Fibroblast of villous mesenchyme (primary cell): ENCODE measurements around a stretch of chr14.

GRCh38 chr14:94277132-94277751 lies 15.8 kb downstream of the SERPINA10 start:
- CAGE, long polyA plus RNA = no peak

GRCh38 chr14:94294098-94294722 lies 1.1 kb upstream of the SERPINA10 start:
- CAGE, long polyA plus RNA = no peak

DNA sequence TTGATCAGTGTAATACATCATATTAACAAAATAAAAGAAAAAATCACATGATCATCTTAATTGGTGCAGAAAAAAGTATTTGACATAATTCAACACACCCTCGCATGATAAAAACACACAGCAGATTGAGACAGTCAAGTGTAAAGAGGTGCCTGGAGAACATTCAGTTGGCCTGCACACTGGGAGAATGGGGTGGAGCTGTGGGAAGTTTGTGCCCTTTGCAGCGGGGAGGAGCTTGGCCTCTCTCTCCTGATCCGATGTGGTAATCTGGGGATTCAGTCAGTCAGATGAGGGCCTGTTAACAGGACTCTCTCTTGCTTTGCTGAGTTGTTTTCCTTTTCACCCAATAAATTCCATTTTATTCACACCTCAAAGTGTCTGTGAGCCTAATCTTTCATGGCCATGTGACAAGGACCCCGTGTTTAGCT lies 5.9 kb downstream of the SERPINA6 start:
- CAGE, long polyA plus RNA = no peak

- CAGE, long polyA plus RNA = no peak
These were observed 10.0 kb downstream of the SERPINA1 start for GRCh38 chr14:94378110-94379087.

DNA sequence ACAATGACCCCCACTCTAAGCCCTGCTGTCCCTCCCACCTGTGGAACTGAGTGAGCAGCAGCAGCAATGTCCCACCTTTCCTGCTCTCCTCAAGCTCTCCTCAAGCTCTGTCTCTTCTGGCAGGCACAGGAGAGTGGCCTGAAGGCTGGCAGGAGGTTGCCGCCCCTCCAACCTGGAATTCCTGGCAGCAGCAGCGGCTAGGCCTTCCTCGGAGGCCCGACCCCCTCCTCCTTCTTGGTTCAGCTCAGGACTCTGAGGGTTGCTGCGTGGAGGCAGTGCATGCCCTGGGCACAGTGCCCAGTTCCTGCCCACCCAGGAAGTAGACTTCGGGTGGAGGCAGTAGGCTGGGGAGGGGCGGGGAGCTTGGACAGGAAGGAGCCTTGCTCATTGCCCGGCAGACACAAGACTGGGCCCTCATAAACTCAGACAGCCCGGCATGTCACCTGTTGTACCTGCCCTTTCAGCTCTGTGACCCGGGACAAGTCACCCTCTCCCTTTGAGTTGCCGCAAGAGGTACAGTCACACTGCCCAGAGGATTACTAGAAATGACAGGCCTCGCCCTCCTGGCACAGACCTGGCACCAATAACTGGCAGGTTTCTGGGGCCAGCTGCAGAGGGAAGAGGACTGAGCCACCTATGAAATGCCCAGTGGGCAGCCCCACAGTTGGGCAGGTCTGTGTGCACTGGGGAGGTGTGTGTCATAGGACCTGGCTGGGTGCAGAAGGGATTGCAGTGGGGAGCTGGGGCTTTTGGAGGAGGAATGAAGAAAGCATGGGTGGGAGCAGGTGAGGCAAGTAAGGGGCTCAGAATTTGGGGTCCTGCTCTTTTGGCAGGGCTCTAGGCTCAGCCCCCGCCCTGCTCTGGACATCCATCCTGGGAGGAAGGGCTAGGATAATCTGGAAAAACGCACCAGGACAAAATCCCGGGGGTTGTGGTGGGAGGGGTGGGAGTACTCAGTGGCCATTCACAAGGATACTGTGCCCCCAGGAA lies 2.3 kb upstream of the SERPINA1 start:
- CAGE, long polyA plus RNA = no peak

DNA sequence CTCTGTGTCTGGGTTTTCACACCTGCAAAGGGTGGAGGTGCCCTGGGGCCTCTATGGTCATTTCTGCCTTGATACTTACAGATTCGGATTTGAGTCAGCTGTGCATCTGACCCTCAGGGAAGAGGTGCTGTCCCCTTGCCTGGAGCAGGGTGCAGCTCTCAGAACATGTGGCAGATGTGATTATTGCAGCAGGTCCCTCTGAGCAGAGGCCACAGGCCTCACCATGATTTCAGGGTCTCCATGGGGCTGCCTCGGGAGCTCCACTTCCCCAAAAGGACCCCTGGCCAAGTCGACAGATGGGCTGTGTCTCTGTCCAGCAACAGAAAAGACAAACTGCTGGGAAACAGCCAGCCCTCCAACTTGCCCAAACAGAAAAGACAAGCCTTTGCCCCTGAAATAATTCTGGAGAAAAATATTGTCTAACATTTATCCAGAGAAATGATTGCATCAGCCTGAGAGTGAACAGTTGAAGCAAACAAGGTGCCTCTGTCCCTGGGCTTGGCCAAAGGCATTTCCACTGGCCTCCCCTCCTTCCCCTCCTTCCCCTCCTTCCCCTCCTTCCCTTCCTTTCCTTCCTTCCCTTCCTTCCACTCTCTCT lies 543 bp downstream of the SERPINA3 start:
- CAGE, long polyA plus RNA = no peak

- CAGE, long polyA plus RNA = no peak
These were observed 682 bp downstream of the GSC start for GRCh38 chr14:94768860-94770001.

GRCh38 chr14:95147531-95148123 lies 9.7 kb downstream of the DICER1 start:
- CAGE, long polyA plus RNA = no peak

DNA sequence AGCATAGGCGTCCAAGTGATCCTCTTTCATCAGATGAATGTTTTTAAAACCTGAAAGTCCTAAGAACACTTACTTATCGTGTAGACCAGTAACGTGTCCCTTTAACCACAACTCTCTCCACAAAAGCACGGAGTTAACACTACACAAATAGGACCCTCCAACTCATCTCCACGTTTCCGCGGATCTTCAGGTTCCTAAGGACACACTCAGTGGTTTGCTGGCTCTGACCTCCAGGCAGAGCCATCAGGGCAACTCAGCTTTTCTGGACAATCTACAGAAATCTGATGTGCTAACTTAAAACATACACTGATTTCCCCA lies 1.1 kb downstream of the DICER1 start:
- CAGE, long polyA plus RNA = no peak

DNA sequence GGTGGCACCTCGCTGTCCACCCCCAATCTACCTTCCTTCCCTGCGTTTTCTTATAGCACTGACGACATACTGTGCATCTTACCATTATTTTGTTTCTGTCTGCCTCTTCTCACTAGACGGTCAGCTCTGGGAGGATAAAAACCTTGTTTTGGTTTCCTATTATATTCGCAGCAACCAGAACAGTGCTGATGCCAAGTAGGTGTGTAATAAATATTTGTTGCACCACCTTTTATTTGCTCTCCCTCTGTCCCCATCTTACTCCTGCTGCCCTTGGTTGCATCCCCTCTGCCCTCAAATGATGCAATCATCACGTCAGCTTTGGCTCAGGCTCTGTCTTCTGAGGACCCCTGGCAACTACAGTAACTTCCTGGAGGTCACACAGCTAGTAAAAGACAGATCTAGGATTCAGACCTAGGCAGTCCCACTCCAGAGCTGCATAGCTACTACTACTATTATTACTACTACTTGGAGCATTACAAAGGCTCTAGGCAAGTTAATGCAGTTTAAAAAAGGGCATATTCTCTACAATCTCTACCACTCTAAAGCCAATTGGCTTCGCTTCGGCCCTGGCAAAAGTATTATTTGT lies 24.0 kb upstream of the DICER1 start:
- CAGE, long polyA plus RNA = no peak

- CAGE, long polyA plus RNA = no peak
These were observed 26.4 kb upstream of the DICER1 start for GRCh38 chr14:95183712-95184136.

DNA sequence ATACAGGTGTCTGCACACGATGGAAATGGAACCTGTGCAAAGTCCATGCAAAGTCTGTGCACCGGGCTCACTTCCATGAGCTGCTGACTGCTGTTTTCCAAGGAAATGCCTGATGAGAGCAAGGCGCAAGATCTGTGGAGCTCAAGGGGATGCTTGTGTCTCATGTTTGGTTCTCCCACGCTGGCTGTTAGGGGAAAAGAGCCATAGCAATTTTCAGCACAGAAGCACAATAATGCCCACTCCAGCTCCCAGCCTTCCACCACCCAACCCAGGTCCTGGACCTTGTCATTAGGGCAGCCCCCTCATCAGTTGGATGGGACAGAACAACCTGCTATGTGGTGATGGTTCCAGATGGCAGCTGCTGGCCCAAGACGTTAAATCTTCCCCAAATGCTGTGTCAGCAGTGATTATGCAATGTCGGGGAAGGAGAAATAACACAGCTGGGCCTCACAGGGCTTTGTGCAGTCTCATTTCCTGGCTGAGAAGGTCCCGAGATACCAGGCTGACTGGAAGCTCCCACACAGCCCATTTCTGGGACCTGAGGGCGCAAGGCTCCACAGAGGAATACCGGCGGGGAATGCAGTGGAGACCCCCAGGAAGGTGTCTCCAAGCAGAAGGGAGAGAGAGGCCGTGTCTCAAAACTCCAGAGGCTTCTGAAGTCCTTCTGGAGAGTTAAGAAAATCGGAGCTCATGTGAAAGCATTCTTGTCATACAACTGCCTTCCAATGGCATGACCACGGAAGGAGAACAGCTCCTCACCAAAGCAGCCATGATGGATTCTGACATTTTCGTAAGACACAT lies 28.0 kb upstream of the DICER1 start:
- CAGE, long polyA plus RNA = no peak

DNA sequence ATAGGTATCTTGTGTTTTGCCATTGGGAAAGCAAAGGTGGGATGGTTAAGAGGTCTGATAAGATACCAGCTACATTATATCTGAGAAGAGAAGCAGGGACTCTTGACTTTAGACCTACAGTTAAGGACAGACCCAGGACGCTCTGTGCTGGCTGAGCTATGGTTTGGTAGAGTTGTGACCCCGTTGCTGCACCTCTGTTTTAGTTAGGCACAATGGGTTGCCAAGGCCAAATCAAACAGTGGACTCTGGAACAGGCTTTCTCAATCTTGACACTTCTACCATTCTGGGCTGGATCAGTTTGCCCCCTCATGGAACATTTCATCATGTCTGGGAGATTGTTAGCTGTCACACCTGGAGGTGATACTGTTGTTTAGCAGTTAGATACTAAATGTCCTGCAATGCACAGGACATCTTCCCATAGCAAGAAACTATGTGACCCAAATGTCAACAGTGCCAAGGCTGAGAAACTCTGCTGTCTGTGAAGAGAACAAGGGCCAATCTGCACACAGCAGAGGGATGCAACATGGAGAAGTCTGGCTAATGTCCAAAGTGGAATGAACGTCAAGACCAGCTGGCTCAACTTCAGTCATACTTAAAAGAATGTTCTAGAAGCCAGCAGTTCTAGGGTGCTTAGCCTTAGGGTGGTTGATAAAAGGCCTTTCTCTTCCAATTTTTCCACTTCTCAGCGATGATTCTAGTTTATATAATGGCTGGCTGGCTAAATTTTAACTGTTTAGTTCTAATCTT lies 65.6 kb upstream of the DICER1 start:
- CAGE, long polyA plus RNA = no peak

DNA sequence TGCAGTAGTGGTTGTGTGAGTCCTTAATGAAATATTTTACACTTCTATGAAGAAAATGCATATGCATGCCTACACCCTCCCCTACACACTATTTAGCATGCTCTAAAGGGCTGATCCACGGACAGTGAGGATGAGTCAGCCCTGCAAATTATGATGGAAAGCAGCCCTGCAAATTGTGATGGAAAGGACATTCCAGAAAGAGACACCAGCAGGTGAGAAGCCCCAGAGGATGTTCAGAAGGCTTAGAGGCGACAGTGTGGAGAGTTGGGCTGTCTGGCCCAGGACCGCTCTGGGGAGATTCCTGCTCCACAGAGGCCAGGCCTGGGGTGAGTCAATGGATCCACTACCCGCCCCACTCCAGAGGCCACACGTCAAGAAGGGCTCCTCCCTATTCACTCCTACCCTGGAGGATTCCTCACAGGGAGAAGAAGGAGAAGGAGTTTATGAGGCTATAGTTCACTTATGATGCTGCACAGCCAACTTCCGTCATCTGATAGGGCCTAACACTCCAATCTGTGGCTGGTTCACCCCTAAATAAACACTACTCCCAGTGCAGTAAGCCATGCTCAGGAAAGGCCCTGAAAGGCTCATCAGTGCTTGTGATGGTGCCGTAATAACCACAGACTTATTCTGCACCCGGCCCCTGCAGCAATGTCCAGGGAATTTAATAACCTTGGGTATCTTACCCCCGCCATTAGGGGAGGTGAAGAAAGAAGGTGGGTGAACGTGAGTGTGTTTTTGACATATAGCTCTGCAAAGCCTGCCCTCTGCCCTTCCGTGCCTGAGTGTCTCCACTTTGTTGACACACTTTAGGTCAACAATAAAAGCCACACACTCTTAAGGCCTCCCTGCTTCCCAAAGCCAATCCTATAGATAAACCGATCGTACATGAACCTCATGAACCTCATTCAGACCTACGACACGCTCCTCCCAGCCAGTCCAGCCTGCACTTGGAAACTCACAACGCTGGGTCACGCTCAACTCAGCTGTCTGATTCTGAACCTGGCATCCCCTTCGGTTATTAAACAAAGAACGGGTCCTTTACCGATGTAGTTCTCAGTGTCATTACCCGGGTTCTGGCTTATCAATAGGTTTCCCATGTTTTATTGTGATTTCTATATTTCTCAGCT lies 46.4 kb downstream of the CLMN start:
- CAGE, long polyA plus RNA = no peak

GRCh38 chr14:95389494-95390227 lies 70.0 kb upstream of the CLMN start:
- CAGE, long polyA plus RNA = no peak

- CAGE, long polyA plus RNA = no peak
These were observed 53.2 kb downstream of the SYNE3 start for GRCh38 chr14:95462872-95463947.

- CAGE, long polyA plus RNA = no peak
These were observed 5.7 kb upstream of the SYNE3 start for GRCh38 chr14:95522147-95522469.

DNA sequence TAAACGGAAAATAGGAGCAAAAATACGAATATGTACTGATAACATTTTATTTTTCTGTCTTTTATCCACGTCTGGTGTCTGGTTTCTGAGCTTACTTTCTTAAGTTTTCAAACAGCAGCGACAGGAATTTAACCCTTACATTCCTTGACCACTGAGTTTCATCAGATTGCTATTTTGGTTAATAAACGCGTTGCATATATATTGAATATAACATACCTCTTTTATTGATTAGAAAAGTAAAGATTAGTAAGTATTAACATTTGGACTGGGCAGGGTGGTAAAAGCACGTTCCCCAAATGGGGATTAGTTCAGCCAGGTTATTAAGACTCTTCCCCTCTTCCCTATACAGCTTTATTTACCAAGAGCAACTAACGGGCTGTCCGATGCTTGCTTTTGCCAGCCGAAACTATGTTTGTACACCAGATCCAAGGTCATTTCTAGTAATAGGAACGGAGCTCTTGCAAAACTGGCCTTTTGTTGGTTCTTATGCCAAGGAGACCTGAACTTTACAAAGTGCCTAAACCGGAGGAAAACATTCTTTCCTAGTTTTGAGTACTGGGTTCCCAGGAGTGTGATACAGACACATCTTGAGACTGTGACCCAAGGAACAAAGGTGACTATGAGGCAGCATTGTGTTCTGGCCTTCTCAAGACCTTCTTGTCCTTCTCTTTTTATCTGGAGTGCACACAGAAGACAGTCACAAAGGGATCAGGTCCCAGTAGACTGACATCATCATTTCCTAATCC lies 2.5 kb downstream of the GLRX5 start:
- CAGE, long polyA plus RNA = no peak

GRCh38 chr14:96126151-96127206 lies 78.2 kb upstream of the BDKRB2 start:
- CAGE, long polyA plus RNA = no peak

DNA sequence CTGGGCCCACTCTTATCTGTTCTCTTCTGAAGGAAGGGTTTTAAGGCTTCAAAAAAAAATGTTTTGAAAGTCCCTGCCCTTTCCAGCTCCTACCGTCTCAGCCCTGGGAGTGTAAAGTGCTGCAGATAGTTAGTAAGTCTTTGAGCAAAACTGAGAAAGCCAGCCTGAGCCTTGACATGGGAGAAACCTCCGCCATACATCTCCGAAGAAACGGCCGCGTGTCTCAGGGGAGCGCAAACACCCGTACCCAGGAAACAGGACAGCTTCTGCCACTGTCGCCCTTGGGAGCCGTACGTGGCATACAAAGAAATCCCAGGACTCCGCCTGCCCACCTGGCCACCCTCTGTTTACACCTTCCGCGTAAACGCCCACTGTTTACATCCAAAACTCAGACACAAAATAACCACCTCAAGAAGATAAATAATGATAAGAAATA lies 541 bp upstream of the BDKRB2 start:
- CAGE, long polyA plus RNA = no peak